ReNcell CX (cell line): Measurements from ENCODE around the genes FAM114A1, TMEM156, WDR19 and LIAS.

DNA sequence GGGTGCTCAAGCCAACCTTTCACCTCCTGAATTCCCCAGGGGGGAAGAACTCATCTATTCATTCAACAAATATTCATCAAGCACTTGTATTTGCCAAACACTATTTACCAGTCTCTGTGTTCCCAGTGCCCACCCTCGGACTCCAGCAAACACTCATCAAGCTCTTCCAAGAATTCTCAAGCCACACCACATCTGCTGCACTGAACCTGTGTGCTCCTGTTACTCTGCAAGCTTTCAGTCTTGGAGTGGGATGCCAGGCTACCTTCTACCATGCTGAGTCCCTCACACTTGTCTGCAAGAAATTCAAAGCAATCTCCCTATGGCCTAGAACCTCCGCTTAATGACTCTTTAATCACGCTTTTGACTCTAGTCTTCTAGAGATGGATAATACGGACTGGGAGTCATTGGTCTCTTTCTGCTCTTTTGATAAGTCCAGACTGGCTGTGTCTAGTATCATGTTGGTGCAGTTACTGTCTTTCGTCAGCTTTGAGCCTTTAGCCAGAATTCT is 21.3 kb upstream of the TLR1 start:
- PRO-cap: no peak

GRCh38 chr4:38867281-38867898 is at the start of gene FAM114A1:
Gene FAM114A1, plus strand, starts transcription at chr4:38867806.
- PRO-cap: bidirectional peak, plus-strand start at chr4:38867812, minus-strand start at chr4:38867584

DNA sequence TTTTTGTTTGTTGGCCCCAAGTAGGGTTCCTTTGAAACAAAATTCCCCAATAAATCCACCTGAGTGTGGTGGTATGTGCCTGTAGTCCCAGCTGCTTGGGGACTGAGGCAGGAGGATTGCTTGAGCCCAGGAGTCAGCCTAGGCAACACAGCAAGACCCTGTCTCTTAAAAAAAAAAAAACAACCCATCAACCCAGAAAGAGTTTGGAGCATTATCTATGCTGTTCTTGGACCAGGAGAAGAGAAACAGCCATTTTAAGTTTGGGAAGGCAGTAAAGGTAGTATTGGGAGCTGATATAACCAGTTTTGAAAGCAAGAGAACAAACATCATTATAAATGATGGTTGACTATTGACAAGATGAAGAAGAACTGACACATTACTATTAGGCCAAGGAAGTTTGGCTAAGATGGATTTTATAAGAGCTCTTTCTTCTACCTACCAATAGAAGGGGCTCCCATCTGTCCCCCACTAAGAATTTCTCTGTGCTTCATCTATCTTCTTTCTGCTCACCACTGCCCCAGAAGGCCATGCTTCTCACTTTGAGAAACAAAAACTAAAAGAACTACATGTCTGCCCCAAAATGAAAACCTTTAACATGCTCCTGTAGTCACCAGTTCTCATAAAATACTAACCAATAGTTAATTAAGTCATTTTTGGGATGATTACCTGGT is 2.1 kb downstream of the TMEM156 start:
- PRO-cap: no peak

DNA sequence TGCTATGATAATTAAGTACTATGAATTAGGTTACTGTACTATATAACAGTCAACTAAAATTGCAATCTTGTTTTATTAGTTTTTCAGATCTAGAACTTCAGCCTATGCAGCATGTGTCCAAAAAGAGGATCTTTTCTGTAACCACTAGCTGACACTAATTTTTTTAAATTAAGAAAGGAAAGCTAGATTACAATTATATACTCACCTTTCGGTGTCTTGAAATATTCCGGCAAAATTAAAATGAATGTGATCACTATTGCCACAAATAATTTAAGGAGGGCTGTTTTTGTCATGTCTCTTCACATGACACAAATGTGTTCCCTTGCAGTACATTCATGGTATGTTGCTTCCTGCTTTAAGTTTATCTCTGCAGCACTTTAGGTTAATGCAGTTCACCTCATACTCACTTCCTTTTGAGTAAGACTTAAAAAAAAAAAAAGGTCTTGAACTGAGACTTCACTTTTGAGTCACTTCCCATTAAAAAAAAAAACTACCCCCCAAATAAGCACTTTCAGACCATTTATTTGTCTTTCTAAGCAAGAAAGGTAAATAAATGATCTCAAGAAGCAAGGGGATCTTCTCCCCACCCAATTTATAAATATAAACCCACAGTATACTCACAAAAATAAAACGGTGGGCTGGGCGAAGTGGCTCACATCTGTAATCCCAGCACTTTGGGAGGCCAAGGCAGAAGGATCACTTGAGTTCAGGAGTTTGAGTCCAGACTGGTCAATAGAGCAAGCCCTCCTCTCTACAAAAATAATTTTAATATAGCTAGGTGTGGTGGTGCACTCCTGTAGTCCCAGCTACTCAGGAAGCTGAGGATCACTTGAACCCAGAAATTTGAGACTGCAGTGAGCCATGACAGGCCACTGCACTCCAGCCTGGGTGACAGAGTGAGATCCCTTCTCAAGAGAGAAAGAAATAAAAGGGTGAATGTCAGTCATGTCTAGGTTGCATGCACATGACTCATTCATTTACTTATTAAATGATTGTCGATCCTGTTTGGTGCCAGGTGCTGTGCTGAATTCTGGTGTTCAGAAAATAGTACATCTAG is at the start of gene TMEM156:
TMEM156 (minus strand) TSS at position 389 of the 1,057 bp plus-strand sequence.
- PRO-cap: no peak

DNA sequence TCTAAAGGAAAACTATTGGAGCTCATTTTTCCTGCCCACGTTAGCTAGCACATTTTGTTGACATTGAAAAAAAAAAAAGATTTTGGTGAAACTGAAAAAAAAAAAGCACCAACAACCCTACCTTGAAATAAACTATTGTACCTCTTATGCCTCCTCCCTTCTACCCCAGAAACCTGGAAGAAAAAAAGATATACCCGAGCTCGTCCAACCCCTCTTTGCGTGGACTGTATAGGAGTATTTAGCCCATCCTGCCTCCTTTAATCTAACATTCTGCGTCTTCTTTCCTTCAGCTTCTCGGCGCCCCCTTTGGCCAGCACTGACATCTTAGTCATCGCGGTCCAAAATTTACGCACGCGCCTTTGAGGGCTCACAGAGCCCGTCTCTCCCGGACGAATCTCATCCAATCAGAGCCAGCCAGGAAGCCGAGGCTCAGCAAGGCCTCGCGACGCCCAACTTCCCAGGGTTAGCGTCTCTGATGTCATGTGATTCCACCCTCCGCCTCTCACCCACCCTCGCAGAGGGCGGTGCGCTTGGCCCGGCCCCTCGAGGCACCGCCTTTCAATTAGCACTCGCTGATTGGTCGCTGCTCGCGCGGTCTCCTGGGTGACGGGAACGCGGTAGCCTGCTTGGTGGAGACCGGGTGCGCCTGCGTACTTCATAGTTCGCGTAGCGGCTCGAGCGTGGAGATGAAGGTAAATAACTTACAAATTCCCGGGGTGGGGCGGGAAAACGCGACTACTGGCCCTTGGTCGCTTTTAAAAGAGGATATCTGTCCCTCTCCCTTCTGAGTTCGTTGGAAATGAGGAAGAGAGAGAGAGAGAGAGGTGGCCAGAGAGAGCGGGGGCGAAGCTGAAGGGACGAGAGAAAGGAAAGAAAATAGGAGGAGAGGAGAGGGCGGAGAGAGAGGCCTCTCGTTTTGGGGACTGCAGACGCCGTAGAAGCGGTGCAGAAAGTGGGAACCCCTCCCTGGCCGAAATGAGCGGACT is at the start of gene WDR19:
WDR19 (plus strand) TSS at position 658 of the 986 bp plus-strand sequence.
- PRO-cap: bidirectional peak, plus-strand start at position 664 of the sequence, minus-strand start at position 312 of the sequence

- PRO-cap: no peak
Observed at GRCh38 chr4:39366888-39367071, 618 bp upstream of the RFC1 start.

DNA sequence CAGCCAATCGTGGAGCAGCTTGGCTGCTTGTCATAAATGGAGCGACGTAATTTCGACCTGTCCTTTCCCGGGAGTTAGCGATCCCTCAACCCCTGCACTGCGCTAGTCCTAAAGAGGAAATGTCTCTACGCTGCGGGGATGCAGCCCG is at the start of gene LIAS:
LIAS (plus strand) TSS at position 58 of the 148 bp plus-strand sequence.
- PRO-cap: bidirectional peak, plus-strand start at position 117 of the sequence, minus-strand start outside the sequence

DNA sequence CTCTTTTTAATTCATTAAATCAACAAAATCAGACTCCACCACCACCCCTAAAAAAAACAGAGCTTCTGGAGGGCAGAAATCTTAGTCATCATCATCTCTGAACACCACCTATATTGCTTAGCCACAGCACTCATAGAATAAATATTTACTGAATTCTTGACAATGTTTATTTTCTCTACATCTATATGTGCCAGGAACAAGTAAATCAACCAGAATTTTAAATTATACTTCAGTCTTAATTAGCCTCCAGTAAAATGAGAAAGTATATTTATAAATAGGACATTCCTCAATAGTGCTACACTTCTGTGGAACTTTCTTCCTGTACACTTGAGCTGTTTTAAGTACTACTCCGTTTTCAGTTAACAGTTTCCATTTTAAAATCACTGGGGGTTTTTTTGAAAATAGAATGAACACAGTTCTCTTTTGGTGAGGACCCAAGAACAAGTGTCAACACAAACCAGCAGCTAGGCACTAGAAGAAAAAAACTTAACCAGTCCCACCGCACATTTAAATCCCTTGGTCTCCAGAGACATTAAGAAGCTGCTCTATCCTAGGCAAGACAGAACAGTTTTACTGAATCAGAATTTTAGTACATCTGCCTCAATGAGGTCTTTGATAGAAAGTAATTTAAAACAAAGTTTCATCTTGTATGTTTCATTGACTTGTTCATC is 25.5 kb downstream of the SMIM14 start:
- PRO-cap: no peak

- PRO-cap: no peak
Observed at GRCh38 chr4:39636170-39636858, 2.4 kb downstream of the SMIM14 start.

GRCh38 chr4:39637998-39638376 is 678 bp downstream of the SMIM14 start:
- PRO-cap: unidirectional peak, minus-strand start at chr4:39638187

DNA sequence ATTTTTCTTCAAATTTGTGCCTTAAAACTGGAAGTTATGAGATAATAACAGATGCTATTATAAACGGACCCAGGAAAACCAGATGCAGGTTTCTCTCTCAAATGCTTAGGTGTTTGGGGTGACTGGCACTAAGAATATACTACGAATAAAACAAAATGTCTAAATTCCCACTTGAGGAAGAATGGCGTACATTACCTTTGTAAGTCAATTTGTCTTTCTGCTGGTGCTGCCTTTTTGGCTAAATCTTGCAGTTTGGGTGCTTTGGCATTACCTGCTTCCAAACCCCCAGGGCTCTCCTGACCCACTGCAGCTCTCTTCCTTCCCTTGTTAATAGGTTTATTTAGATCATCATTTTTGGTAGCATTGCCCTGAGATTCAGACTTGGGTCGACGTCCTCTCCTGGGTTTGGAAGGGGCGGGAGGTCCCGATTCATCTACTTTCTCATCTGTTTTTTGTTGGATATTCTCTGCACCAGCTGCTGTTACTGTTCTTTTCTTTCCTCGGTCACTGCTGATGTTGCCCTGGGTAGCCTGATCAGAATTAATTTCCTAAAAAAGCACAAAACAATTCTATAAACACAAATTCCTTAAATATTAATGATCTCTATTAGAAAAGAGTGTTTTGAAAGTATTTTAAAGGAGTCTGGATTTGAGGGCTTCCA is 139.9 kb downstream of the UBE2K start:
- PRO-cap: no peak

DNA sequence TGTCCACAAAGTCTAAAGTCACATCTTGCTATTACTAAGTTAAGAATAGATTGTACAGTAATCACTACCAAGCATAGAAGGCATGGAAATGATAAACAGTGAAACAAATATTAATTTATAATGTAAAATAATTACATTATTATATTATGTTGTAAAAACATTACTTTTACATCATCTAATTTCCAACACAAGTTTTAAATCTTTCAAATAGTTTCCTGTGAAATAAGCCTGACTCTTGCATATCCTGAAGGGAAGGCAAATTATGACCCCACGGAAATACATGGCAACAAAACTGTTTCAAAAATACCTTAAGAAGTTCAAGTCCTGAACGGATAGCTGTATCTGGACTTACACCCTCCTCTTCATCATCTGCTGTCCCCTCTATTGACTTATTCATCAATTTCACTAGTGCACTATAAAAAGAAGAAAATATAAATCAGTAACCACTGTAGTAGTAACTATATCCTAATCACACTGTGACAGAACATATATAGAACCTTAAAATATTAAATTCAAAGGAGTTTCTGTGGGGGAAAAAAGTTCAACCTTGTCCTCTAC is 98.2 kb downstream of the PDS5A start:
- PRO-cap: no peak

- PRO-cap: bidirectional peak, plus-strand start at chr4:39977650, minus-strand start at chr4:39977652
Observed at GRCh38 chr4:39976787-39977795, 620 bp downstream of the PDS5A start.

DNA sequence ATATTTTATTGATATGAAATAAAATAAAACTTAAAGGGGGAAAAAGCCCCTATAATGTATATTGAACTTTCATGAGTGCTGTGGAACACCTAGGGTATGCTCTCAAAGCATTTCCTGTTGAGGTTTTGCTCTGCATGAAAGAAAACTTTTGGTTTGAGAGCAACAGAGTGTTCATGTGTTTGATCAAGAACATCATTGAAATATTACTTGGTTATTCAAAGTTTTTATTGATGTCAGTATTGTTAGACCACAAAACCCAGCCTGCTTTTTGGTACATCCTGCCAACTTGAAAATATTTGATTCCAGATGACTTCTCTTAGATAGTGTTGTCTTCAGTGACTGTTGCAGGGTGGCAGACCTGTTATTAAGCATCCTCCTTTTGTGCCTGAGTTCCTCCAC is 68.0 kb downstream of the N4BP2 start:
- PRO-cap: no peak

GRCh38 chr4:40190078-40190528 is 6.7 kb upstream of the RHOH start:
- PRO-cap: no peak

- PRO-cap: no peak
Observed at GRCh38 chr4:40199892-40200938, 3.4 kb downstream of the RHOH start.

GRCh38 chr4:40200939-40201239 is 4.1 kb downstream of the RHOH start:
- PRO-cap: no peak

- PRO-cap: no peak
Observed at GRCh38 chr4:40201240-40202023, 4.6 kb downstream of the RHOH start.

GRCh38 chr4:40219468-40219738 is 22.6 kb downstream of the RHOH start:
- PRO-cap: no peak

DNA sequence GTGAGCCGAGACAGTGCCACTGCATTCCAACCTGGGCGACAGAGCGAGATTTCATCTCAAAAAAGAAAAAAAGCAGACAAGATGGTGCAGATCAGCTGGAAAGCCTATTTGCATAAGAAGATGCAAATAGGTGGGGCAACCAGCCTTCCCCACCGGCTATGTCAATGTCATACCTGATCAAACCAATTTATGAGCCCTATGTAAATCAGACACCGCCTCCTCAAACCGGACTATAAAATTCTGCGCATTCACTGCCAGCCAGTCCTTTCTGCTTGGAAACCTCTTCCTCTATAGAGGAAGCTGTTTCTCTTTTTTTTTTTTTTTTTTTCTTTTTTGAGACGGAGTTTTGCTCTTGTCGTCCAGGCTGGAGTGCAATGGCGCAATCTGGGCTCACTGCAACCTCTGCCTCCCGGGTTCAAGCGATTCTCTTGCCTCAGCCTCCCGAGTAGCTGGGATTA is 64.5 kb upstream of the CHRNA9 start:
- PRO-cap: no peak